ENCODE measurements around a stretch of chr14.

GRCh38 chr14:51910061-51910540 is 49.7 kb downstream of the GNG2 start:
- RRBS, result no CpG with 5 or more reads among the region's 3 CpGs

DNA sequence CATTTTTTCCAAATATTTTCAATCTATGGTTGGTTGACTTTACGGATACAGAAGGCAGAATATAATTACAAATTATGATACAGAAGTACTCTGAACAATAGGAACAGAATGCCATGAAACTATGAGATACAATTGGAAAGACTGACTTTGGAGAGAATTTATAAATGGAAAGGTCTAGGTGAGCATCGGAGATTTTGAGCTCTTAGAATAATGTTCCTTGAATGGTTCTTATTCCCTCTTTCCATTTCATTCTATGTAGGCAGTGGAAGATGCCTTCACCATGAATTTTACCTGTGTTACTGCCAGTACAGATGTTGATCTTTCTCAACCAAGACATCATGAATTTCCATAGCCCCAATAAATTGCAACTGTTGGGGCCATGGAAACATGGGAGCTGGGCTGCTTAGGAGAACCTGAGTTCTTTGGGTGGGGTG is 60.1 kb downstream of the GNG2 start:
- RRBS, result no CpG with 5 or more reads among the region's 2 CpGs

DNA sequence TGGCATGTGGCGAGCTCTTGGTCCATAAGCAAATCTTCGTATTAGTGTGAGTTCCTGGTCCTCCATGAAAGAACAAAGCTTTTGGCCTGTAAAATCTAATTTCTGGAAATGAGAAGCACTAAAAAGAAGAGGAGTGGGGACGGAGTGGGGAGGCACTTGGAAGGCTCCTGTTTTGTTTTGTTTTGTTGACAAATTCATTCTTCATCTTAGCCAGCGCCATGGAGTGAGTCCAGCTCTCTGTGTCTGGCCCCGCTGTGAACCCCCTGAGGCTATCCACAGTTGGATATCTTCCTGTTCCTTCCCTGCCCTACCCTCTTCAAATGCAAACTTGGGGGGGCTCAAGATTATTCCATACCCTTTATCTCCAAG is 49.3 kb upstream of the RTRAF start:
- RRBS, result no CpG with 5 or more reads among the region's 5 CpGs

DNA sequence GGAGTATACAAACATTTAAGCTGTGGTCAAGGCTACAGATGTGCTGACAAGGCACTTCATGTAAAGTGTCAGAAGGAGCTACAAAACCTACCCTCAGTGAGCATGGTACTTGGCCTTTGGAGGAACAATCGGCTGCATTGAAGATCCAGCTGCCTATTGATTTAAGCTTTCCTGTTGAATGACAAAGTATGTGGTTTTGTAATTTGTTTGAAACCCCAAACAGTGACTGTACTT is 13.4 kb downstream of the PTGER2 start:
- RRBS, result no CpG with 5 or more reads among the region's 1 CpG

GRCh38 chr14:52399575-52400247 is 85.6 kb downstream of the PTGER2 start:
- RRBS, result no CpG with 5 or more reads among the region's 5 CpGs

DNA sequence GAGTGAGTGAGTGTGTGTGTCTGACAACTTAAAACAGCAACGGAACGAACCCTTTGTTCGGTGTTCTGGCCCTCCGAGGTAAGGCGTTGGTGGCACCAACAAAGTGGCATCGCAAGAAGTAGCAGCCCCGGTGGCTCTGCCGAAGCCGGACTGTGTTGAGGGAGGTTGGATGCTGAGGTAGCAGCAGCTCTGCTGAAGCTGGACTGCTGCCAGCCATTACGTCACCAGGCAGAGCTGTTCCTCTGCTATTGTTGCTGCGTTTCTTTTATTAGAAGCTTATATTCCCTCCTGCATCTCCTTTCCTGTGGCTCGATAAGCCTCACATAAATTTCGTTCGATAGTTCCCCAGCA is 1.1 kb downstream of the GPR137C start:
- RRBS, result no CpG with 5 or more reads among the region's 14 CpGs

DNA sequence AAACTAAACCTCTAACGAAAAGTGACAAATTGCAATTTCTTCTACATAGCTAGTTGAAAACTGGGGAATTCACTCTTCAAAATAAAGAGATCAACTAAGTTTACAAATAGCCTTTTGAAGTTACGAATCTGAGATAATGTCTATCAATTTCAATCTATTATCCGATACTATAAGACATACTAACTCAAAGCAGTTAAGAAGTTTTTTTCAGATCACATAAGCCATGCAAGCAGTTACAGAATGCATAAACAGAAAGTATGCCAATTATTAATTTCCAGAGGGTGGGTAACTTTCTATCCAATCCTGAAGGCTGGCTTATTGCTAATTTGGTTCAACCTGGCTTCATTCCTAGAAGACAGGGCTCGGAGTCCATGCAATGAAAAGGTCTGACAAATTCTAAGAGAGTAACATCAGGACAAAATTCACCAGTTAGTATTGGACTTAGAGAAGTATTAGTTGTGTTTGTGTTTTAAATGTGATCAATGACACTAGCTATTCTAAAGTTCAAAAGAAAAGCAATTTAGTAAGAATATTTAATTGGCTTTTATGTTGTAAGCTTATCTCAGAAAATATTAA is 15.0 kb downstream of the FERMT2 start:
- RRBS, result no CpG with 5 or more reads among the region's 4 CpGs

GRCh38 chr14:52937155-52937871 is 13.5 kb downstream of the FERMT2 start:
- RRBS, result no CpG with 5 or more reads among the region's 6 CpGs

- RRBS, result no CpG with 5 or more reads among the region's 7 CpGs
Measured at GRCh38 chr14:53151052-53151521, 2.0 kb downstream of the DDHD1 start.

GRCh38 chr14:53608392-53608935 is 348.2 kb downstream of the BMP4 start:
- RRBS, result no CpG with 5 or more reads among the region's 5 CpGs

DNA sequence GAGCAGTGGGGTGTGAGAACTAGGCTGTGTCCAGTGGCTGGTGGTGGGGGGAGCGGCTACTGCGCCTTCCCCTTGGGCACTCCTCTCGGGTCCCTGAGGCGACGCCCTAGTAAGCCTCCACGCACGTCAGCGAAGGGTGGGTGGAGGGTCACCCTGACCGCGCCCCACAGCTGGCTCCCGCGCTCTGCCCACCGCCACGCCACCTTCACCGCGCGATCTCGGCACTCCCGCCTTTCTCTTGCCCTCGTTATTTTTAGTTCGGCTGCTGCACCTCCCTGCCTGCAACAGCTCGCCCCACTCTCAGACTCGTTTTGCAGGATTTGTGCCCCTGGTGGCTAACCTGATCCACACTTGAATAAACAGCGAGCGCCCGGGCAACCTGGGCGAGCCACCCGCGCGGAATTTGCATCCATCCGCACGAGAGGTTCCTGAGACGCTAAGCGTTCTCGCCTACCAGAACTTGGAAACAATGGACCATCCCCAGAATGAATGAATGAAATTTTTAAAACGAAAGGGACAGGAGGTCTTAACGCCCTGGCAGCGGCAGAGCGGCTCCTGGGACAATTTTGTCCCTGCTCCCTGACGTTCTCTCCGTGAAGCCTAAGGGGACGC is 7.0 kb upstream of the BMP4 start:
- RRBS, result no CpG with 5 or more reads among the region's 42 CpGs

GRCh38 chr14:54637159-54637633 is 70.3 kb downstream of the SAMD4A start:
- RRBS, result no CpG with 5 or more reads among the region's 10 CpGs

- RRBS, result no CpG with 5 or more reads among the region's 13 CpGs
Measured at GRCh38 chr14:54648750-54649685, 82.1 kb downstream of the SAMD4A start.

DNA sequence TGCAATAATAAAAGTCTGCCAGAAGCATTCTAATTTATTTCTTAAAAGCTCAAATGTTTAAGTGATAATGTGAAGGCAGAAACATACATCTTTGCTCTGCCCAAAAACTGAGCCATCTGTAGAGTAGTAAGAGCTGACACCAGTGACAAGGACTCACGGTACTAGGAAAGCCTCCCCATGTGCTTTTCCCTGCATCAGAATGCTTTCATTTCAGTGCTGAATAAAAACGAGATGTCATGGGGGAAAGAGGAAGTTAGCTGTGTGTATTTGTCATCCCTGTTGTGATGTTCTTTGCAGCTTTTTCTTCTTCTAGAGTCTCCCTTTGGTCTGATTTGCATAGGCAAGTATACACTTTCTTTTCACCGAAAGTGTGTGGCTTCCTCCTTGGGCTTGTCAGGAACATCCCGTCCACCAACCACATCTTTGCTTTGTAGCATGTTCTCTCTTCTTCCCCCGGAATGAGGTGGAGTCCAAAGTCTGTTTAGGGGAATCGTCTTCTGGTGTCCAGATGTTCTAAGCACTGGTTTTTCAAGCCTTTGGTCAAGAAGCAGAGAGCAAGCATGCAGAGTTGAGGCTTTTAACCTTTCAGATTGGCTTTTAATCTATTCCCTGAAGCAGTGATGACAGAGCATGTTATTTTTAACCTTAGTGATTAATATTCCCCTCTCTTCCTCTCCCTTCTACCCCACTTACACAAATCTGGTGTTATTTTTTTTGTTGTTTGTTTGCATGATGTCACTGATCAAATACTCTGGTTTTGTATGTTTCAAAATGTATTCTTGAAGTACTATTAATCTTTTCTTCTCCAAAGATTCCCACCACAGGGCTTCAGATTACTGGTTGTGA is 163.3 kb downstream of the SAMD4A start:
- RRBS, result no CpG with 5 or more reads among the region's 6 CpGs

DNA sequence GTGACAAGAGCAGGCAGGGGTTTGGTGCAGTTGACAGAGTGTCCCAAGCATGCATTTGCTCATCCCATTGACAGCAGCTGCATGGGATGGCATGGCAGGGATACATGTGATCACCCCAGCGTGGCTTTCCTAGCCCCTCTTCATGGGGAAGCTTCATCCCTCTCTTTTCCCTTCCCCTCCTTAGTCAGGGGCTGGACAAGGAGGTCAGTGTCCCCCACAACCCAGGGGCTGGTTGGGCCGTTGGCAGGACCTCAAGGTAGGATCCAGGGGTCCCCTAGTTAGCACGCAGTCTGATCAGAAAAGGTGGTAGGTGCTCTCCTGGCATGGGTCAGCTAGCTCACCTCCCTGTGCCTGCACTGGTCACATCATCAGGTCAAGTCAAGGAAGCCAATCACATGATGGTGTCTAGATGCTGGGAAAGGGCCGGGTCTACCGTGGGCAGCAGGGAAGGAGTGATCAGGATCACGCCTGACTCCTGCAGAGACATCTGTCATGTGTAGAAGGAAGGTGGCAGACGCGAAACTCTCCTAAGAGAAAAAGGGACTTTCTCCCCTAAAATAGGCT is 145.0 kb downstream of the GCH1 start:
- RRBS, result no CpG with 5 or more reads among the region's 8 CpGs

GRCh38 chr14:54784725-54785104 is 117.9 kb downstream of the GCH1 start:
- RRBS, result no CpG with 5 or more reads among the region's 2 CpGs

- RRBS, result no CpG with 5 or more reads among the region's 3 CpGs
Measured at GRCh38 chr14:54837887-54838426, 64.7 kb downstream of the GCH1 start.

DNA sequence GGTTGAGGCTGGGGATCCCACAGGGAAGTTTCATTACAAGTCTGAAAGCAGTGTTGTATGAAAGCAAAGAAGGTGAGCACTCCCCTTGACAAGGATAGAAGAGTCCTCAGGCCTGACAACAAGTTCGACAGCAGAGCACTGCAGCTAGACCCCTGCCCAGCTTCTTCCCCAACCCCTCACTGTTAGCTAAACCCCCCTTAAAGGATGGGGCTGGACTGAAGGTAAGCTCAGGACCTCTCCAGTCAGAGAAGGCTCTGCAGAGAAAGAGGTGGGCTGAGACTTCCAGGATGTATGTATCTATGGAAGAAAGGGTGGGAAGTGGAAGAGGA is 43.5 kb downstream of the GCH1 start:
- RRBS, result no CpG with 5 or more reads among the region's 1 CpG

DNA sequence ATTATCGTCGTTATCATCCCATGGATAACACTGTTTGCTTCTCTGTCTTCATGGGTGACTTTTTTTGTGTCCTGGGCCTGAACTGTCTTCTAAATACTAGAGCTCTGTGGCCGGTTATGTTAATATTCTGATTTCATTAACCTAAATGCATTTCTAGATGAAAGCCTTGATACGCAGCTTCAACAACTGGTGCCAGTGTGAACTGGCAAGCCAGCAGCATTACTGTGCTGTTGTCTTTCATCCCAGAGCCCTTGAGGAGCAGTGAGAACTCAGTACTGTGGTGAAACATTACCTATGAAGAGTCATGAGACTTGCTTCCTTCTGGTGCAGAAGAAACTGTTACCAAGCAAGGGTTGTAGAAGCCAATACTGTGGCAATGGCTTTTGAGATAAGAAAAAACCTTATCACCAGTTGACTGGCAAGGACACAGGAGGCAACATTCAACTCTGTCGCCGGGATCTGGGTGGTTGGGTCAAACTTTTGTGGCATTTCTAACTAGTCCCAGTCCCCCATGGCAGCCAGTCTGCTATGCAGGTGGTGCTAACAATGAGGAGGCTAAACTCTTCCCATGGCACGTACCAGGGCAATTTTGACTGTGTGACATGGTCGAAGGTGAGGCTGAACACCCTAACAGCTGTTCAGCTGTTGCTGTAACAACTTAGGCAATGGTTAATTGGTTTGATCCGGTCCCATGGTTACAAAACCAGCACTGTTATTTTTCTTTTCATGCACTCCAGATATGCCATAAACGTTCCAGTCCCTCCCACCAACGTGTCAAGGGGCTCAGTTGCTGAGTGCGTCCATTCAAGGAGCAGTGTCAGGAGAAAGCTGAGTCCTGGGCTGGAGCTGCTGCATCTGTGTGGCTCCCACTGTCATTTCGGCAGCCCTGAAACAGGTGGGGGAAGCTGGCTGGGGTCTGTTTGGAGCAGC is 12.6 kb upstream of the LGALS3 start:
- RRBS, result no CpG with 5 or more reads among the region's 13 CpGs